Caco-2 (cell line): ENCODE measurements around the genes C3orf49 and ADAMTS9.

DNA sequence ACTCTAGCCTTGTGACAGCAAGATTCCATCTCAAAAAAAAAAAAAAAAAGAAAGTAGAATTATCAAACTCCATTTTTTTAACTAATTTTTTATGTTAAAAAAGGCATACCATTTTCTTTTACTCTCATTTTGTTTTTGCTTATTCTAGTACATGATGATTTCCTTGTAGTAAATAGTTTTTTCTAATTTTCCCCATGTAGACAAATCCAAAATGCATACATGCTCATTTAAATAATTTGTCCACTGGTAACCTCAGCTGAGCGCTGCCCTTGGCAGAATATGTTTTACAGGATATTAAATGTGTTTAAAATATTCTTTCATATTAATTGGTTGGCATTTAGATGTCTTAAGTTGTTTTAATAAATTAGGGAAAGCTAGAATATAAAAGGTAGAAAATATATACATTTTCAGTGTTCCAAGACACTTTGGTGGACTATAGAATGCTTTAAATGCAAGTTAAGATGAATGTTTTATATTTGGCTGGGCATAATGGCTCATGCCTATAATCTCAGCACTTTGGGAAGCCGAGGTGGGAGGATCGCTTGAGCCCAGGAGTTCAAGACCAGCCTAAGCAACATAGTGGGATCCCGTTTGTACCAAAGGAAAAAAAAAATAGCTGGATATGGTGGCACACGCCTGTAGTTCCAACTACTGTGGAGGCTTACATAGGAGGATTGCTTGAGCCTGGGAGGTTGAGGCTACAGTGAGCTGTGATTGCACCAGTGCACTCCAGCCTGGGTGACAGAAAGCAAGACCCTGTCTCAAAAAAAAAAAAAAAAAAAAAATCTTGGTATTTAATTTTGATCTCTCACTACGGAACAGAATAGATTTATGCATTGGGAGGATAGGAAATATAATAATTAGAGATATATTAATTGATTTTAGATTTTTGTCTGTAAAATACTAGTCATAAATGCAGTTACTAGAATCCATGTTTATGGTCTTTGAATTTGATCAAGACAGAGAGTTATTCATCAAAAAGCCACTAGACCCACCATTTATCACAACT lies 206.1 kb downstream of the PTPRG start:
- PRO-cap: no peak
- RRBS: no CpG with 5 or more reads among the region's 6 CpGs

GRCh38 chr3:61808419-61809603 lies 247.4 kb downstream of the PTPRG start:
- PRO-cap: no peak
- RRBS: no CpG with 5 or more reads among the region's 7 CpGs

- PRO-cap: no peak
- RRBS: no CpG with 5 or more reads among the region's 14 CpGs
These were observed 318.9 kb downstream of the PTPRG start for GRCh38 chr3:61880159-61880821.

- PRO-cap: no peak
- RRBS: no CpG with 5 or more reads among the region's 10 CpGs
These were observed 100.1 kb upstream of the C3orf14 start for GRCh38 chr3:62218618-62219168.

- PRO-cap: no peak
- RRBS: 81% methylated on average over 19 of the region's 35 CpGs
These were observed 2.9 kb downstream of the FEZF2 start for GRCh38 chr3:62370368-62370883.

GRCh38 chr3:62873601-62874446 lies 1.4 kb downstream of the CADPS start:
- PRO-cap: no peak
- RRBS: 5% methylated on average over 12 of the region's 61 CpGs

- PRO-cap: no peak
- RRBS: no CpG with 5 or more reads among the region's 13 CpGs
These were observed 7.0 kb upstream of the SNTN start for GRCh38 chr3:63645406-63645850.

GRCh38 chr3:63819116-63819665 lies at the start of gene C3orf49:
Gene C3orf49 (plus strand): TSS chr3:63819299.
- PRO-cap: no peak
- RRBS: no CpG with 5 or more reads among the region's 3 CpGs

GRCh38 chr3:63953044-63953682 lies 70.1 kb downstream of the PSMD6 start:
- PRO-cap: no peak
- RRBS: no CpG with 5 or more reads among the region's 8 CpGs

DNA sequence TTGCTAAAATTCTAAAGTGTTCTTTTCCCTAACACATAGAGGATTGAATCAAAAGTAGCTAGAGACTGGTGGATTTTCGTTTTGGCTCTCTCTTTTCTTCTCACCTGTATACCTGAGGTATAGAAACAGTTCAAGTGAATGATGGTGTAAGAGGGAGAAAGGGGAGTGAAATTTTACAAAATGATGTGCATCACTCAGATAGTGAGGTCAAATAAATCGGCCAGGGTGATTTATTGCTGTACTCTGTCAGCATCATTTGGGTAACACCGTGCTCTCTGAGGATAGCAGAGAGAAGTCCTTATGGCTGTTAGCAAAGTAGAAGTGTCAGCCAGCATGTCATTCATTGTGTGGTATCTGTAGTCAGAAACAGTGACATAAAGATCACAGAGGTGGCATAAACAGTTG lies 53.5 kb downstream of the PSMD6 start:
- PRO-cap: no peak
- RRBS: no CpG with 5 or more reads among the region's 3 CpGs

DNA sequence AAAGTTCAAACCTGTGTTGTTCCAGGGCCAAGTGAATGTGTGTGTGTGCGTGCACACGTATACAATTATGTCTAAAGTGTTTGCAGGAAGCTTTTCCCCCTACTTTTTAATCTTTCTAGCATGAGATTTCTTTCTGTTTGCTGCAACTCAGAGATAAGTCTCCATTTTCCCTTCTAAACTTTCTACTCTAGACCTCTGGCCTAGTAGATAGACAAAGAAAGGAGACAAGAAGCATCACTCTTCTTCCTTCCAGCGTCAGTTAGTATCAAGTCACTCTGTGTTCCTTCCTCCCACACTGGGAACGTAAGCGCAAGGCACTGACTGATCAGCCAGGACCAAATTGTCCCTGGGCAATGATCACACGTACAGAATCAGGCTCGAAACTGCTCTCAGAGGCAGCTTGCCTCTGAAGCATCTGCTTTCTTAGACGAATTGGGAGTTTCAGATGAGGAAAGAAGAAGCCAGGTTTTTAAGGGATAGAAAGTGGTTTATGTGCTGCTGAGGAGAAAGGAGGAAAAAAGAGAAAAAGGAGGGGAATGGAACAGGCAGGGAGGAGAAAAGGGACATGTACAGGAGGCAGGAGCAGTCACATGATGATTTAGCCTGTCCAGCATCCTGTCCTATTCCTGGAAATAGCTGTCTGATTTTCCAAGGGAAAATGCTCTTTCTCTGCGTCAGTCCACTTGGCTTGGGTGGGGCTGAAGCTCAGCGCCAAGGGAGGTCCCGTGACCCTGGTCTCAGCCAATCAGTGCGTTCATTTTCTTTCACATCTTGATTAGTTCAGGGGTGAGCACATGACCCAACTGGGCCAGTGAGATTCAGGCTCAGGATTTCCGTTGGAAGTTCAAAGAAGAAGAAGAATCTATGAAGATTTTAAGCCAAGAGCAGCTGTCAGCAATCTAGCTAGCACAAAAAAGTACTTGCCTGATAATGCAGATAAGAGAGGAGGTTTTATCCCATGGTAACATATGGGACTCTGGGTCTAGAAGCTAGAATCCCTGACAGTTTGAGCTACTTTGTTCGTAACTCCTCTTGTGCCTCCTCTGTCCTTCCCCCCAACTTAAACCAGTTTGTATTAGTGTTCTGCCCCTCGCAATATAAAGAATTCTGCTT lies 102.0 kb upstream of the PRICKLE2 start:
- PRO-cap: no peak
- RRBS: no CpG with 5 or more reads among the region's 15 CpGs

DNA sequence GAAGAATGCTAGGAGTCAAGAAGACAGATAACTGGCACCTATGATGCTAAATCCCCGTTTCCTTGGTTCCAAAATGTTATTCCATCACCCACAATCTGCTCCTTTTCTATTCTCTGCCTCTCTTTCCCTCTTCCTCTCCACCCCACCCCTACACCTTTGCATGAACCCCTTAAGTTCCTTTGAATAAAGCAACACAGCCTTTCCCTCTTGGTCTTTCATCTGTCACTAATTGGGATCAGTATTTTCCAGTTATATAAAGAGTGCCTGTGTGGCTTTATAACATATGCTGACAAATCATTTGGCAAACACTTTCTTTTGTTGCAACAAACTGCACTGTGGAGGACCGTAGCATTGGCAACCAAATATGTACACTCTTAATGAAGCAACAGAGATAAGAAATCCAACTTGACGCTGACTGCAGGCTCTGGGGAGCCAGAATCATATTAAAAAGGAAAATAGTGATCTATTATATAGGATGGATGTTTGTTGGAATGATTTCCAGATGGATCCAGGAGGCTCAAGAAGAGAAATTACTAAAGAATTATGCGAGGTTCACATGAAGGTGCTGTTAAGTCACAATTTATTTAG lies 120.1 kb upstream of the PRICKLE2 start:
- PRO-cap: no peak
- RRBS: no CpG with 5 or more reads among the region's 4 CpGs

DNA sequence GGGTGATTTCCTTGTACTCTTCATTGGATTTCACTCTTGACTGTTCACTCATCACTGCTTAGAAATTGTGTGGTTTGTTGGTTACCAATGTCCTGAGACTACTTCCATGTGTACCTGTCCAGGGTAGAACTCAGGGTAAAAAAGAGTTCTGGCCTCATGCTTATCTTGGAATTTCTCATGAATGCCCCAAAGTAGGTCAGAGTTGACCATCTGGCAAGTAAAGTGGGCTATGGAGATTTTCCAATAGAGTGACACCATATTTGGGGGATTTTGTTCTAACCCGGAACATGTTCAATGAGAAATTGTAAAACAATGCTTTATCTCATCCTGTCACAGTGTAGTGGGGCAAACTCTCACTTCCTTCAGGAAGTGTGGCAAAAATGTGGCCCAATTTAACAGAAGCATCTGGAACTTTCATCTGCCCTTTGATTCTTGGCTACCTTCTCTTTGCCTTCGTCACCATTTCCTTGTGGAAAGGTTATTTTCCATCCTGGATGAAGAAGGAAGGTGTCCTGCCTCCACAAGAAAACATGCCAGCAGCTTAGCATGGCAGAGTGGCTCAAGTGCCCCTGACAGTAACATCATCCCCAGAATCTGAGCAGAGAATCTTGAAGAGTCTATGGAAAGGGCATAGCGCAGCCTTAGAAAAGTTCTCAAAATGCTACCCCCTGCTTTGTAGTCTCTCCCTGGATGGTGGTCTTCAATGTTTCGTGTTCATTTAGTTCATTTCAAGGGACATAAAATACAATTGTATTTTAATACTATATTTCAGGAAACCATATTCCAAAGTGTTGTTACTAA lies 70.8 kb downstream of the ADAMTS9 start:
- PRO-cap: no peak
- RRBS: no CpG with 5 or more reads among the region's 4 CpGs

- PRO-cap: bidirectional peak, plus-strand start at chr3:64687934, minus-strand start at chr3:64687619; bidirectional peak, plus-strand start at chr3:64688191, minus-strand start at chr3:64688000
- RRBS: 4% methylated on average over 29 of the region's 99 CpGs
These were observed at the start of gene ADAMTS9 for GRCh38 chr3:64687289-64688533. Gene ADAMTS9 (minus strand): TSS chr3:64688000.

GRCh38 chr3:64813524-64814188 lies 125.9 kb upstream of the ADAMTS9 start:
- PRO-cap: no peak
- RRBS: 94% methylated on average over 3 of the region's 8 CpGs

GRCh38 chr3:64867003-64867634 lies 179.3 kb upstream of the ADAMTS9 start:
- PRO-cap: no peak
- RRBS: no CpG with 5 or more reads among the region's 3 CpGs

- PRO-cap: no peak
These were observed 208.6 kb upstream of the ADAMTS9 start for GRCh38 chr3:64896377-64896886.

- PRO-cap: no peak
- RRBS: no CpG with 5 or more reads among the region's 4 CpGs
These were observed 238.2 kb upstream of the ADAMTS9 start for GRCh38 chr3:64925780-64926534.

DNA sequence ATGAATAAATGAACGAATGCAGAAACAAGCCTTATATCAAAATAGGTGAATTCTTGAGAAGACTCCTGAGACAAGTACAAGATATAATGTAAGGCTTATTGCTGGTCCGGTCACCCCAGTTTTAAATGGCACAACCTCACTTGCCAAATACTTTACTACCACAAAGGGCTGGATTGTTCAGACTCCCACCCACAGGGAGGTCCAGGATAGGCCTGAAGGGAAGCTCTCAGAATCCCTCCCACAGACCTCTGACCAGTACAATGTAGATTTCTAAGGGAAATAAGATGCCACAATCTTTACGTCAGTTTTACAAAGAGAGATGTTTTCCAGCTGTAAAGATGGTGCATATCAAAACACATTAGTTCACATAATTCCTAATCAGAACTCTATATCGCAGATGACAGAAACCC lies 577.7 kb upstream of the ADAMTS9 start:
- PRO-cap: no peak
- RRBS: no CpG with 5 or more reads among the region's 4 CpGs

GRCh38 chr3:65714037-65714601 lies 324.6 kb downstream of the MAGI1 start:
- PRO-cap: no peak
- RRBS: no CpG with 5 or more reads among the region's 8 CpGs